SUDHL5 (cell line): Measurements from ENCODE around the genes RAB6A, RPS3 and SERPINH1.

DNA sequence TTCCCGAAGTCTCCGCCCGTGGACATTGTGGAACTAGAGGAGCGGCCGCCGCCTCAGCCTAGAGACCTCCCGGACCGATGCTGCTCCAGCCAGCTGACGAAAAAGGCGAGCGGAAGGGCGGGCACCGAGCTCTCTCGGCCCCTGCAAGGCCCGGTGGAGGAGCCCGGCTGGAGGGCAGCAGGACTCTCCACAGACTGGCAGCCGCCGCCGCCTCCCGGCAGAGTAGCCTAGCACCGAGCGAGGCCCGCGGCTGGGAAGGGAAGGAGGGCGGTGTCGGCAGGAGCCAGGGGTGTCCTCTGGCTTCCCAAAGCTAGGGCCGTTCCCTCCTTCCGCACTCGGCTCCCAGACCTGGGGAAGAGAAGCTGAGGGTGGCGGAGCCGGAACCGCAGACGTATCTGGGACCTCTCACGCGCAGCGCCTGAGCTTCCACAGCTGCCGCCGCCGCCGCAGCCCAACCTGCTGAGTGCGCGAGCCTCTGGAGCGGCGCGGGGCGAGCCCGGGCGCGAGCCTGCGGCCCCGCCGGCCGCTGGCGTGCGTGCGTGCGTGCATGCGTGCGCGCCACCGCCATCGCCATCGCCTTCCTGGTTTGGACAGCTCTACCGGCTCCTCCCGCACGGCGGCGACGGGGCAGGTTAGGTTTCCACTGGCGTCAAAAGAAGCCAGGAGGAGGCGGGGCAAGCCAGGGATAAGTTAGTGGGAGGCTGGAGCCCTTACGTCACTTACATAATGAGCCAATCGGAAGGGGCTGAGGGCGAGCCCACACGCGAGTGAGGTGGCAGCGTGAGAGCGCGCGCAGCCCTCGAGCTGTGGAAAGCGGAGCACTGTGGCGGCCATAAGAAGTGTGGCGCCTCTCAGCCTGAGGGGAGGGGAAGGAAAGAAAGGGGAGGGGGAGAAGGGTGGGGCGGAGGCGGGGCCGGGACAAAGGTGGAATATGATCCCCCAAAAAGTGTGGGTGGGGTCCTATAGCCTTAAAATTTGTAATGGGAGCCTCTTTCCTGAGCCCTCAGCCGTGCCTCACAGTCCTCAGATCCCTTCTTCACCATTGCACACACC is at the start of gene RAB6A:
RAB6A (minus strand) TSS at position 465 of the 1,053 bp plus-strand sequence.
- PRO-cap = bidirectional peak, plus-strand start at position 220 of the sequence, minus-strand start at position 98 of the sequence; bidirectional peak, plus-strand start at position 807 of the sequence, minus-strand start at position 465 of the sequence

DNA sequence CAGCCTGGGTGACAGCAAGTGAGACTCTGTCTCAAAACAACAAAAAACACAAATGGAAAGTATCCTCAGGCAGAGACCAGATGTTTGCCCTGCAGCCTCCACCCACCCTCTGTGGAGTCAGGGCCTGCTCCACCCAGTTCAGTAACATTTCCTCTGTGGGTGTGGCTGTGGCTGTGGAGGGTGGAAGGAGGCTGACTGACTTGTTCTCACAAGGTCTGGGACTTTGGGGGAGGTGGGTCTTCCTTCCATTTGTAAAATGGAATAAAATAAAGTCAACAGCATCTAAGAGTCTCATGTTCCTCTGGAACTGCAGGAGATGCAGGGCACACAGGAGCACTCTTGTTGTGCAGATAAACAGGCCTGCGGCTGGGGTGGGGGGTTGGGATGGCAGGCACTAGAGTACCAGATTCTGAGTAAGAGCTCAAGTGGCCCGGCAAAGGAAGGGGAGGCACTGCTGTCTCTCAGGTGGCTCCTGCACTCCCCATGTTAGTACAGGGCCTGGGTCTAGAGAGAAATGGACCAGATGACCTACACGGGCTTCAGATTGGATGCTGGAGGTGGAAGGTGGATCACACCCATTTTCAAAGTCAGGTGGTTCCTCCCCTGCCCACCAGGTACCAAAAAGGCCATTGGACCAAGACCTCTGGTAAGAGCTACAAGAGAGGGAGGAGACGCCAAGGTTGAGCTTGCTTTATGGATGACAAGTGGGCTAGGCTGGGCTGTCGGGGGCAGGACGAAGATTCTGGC is 8.5 kb downstream of the UCP2 start:
- PRO-cap = unidirectional peak, minus-strand start at position 111 of the sequence

DNA sequence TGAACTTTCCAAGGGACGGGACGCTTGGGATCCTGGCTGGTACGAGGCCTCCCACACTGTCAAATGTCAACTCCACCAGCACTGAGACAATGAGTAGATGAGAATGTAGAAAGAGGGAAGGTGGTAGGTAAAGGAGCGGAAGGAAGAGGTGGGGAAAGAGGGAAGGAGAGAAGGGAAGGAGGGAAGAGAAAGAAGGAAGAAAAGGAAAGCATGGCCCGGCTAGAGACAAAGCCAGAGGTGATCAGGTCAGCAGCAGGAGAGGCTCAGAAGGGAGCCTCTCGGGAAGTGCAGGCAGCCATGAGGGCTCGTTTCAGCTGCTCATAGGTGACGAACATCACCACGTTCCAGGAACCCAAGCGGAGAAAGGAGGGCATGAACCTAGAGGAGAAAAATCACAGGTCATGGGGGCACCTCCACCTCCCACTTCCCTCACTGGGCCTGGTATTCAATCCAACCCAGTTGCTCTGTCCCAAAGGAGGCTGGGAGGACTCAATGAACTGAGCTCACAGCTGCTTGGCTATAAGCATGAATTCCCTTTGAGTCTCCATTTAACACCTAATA is 7.8 kb downstream of the UCP2 start:
- PRO-cap = no peak

- PRO-cap = no peak
Observed at GRCh38 chr11:74001429-74002210, 7.3 kb downstream of the UCP3 start.

DNA sequence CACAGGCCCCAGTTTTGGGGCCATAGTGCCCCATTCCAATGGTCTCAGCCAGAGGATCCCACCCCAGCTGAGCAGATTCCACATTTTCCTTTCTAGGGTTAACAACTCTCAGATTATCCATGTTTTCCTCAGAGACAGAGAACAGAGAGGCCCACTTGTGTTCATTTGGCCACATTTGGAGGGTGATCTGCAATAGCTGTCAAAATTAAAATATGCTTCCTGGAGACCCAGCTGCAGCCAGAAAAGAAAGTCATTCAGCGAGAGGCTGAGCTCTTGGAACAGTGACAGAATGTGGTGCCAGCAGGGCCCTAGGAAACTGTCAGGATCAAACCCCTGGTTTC is 4.2 kb downstream of the UCP3 start:
- PRO-cap = no peak

DNA sequence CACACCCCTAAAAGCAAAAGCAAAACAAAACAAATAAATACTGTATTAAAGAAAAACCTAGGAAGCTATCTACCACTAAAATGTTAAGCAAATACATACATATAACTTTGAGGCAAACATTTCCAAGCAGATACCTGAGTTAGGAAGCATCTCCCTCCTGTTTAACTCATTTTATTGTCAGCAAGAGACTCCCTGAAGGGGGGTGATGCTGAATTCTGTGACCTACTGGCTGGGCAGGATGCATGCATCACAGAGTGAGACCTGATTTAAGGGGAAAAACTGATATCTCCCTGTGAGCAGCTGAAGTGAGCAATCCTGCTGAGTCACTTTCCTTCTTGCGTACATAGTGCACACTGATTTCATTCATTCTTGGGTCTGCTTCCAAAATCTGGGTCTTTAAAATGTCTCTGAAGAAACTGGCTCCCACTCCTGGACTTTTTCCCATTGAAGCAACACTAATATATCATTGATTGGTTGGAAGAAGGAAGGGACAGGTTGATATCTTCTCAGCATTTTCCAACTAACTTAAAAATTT is 23.3 kb downstream of the P4HA3 start:
- PRO-cap = no peak

DNA sequence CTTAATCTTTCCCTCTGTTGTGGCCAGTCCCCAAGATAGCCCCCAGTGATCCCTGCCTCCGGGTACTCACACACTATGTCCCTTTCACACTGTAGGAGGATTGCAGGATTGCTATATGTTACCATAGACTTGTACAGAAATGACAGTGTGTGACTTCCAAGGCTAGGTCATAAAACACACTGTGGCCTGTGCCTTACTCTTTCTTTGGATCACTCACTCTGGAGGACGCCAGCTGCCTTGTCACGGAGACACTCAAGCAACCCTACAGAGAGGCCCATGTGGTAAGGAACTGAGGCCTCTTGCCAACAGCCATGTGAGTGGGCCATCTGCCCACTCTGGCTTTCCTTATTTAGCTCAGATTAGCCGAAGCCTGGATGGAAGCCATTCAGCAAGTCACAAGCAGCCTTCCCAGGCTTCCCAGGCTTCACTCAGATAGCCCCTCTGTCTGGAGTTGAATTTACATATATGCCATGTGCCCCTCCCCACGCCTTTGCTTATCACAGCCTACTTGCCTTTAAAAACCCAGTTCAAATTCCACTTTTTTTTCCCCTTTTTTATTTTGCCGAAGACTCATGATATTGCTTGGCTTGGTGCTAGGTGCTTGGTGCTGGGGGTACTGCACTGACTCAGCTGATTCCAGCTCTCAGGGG is 14.2 kb upstream of the P4HA3 start:
- PRO-cap = no peak

DNA sequence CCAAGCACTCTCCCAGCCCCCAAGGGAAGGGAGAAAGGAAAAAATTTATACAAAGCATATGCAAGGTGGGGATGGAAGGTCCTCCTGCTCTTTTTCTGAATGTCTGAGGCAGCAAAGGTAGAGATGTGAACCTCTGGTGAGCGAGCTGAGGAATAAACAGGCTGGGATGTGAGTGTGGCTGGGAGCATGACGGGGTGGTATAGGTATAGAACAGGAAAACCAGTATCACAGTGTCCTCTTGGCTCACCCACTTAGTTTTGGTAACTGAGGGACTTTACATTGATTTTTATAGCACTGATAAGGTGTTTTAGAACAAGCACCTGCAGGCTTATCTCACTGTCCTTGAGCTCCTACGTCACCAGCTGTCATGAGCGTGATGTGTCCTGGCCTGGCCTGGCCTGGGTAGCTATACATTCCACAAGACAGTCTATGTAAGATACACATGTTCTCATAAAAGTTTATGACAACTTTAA is 10.3 kb upstream of the POLD3 start:
- PRO-cap = no peak

GRCh38 chr11:74617855-74618098 is 25.4 kb downstream of the POLD3 start:
- PRO-cap = no peak

DNA sequence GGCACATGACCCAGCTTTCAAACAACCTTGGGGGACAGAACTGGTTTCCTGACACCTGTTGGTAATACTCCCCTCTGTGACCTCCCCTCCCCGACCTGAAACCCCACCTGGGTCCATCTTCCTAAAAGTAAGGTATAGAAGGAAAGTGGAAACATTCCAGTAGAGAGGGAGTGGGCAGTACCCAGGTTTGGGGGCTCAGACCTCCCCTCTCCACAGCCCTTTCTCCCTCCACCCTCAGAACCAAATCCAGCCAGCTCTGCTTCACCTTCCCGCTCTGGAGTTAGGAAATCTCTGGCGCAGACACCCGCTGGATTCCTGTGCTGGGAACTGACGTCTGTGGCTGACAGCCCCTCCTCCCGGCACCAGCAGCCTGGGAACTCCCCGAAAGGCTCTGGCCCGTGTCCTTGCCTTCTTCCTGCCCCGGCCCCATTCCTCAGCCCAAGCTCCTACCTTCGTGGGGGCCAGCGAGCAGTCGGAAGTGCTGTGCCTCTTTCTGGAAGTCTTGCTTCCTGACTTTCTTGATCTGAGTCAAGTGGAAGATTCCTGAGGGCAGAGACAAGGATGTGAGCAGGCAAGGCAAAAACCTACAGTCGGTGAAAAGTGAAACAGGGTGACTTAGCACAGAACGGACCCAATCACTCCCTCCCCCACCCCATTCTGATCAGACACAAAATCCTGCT is 34.3 kb downstream of the CHRDL2 start:
- PRO-cap = no peak

- PRO-cap = no peak
Observed at GRCh38 chr11:75263706-75264178, 23.2 kb downstream of the TPBGL start.

DNA sequence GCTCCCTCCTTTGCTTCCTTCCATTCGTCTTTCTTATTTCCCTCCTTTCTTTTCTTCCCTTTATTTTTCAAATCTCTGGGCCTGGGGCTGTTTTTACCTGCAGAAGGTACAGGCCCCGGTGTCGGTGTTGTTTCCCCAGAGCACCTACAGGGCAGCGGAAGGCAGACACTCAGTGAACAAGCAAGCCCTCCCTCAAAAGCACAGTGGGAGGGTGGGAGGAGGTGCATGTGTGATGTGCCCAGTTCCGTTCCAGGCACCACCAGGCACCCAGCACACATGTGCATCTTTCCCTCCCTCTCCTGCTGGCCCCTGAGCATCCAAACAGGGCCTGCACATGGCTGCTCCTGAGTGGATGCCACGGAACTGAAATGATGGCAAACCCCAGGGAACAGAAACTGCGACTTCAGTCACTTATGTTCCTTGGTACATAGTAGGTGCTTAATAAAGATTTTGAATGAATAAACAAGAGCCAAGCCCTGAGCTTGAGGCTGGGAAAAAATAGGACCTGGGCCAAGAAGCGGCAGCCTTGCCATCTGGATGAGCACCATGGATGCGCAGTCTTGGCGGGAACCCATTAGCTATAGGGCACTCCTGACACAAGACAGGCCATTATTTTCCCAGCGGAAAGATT is 47.8 kb downstream of the ARRB1 start:
- PRO-cap = no peak

DNA sequence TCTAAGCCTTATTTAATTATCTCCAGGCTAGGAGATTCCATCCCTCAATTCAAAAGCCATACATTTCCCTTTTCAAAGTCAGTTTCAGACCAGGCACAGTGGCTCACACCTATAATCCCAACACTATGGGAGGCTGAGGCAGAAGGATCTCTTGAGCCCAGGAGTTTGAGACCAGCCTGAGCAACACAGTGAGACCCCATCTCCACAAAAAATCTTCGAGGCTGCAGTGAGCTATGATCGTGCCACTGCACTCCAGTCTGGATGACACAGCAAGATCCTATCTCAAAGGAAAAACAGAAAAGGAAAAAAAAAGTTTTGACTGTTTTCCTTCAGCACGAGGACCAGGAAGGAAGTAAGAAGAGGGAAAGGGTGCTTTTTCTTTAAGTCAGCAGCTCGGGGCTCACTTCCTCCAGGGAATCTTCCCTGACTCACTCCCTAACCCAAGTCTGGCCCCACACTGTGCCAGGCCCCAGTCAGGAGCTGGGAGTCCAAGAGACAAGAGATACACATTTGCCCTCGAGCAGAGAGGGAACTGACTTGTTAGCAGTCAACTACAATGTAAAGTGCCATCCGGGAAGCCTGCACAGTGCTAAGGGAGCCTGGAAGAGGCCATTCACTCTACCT is 14.3 kb downstream of the ARRB1 start:
- PRO-cap = no peak

- PRO-cap = no peak
Observed at GRCh38 chr11:75350149-75351000, 1.1 kb downstream of the ARRB1 start.

DNA sequence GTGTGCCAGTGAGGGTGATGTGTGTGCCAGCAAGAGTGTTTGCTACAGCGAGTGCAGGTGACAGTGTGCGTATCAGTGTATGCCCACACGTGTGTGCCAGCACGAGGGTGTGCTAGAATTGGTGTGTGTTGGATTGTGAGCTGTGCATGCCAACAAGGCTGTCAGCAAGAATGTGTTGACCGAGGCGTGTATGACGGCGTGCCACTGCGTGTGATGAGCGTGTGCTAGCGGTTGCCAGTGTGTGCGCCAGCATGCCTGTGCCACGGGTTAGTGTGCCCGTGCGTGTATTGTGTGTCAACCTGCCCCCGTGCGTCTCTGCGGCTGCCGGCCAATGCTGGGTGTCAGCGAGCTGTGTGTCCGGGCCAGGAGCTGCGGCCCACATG is 469 bp downstream of the ARRB1 start:
- PRO-cap = no peak

DNA sequence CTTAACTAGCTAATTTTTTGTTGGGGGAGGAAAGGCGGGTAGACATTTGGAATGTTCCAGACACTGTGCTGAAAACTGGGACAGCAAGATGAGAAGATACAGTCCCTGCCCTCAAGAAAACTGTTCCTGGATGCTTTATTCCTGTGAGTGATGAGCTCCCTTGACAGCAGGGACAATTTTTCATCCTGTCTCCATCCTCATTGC is 21.0 kb upstream of the ARRB1 start:
- PRO-cap = no peak

DNA sequence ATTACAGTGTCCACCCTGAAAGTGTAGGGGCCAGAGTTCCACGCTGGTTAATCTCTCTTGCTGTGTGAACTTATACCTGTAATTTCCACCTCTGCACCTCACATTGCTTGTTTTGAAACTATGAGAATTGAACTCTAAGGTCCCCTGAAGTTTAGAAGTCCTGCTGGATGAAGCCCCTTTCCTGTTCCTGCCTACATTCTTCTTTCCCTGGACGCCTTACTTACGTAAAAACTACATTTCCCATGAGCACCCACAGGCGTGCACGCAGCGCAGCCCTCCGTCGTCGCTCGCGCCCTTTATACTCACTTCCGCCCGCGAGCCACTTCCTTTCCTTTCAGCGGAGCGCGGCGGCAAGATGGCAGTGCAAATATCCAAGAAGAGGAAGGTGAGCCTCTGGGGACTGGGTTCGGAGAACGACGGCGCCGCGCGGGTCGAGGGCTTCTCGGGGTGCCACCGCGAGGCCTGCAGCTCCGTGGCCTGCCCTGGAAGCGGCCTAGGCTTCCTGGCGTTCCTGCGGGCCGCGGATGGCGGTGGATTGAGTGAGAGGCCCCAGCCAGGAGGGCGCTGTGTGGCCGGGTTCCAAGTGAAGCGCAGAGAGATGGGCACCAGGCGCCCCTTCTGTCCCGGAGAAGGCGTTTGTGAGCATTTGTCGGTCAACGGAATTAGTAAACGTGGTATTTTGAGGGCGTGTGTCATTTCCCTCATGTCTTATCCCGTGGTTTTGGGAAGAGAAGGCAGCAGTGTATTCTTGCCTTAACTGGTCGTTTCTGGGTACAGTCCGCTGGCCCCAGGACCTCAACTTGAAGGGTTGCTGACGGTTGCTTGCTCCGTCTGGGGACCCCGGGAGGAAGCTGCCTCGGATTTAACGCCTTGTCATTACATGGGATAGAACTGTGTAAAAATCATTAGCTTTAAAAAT is at the start of gene RPS3:
RPS3 (plus strand) TSS at position 326 of the 919 bp plus-strand sequence.
- PRO-cap = unidirectional peak, plus-strand start at position 327 of the sequence

DNA sequence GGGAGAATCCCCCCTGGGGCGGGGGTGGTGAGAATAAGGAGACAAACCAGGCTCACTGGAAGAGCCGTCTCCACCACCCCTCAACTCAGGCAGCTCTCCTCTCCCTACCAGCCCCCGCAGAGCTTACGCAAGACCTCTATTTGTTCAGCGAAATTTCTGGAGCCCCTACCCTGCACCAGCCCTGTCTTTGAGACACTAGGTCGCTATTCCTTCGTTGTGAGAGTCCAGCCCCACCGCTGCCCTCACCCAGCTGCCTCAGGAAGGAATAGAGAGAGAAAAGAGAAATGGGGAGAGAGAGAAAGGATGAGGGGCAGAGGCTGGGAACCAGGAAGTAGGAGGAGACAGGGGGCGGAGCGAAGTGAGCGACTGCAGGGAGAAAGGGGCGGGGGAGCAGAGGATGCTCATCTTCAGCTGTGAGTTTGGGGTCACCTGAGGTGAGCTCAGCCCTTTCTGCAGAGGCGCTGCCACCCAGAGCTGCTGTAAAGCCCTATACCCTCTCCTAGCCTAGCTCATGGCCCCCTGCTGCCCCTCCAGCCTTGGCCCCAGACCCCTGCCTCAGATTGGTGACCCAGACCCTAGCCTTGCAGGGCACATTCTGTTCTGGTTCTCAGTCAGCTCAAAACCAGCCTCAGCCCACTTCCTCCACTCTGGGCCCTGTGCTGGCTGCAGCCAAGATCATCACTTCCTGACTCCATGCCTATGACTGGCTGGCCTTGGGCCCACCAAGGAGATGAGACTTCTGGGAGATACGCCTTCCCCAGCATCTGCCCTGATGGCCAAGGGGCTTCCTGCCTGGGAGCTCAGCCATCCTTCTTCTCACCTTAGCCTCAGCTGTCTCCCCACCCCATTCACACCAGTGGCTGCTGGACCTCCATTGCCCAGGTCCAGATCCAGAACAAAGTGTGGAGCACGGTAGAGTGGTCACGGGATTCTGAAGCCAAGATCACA is 42.5 kb upstream of the KLHL35 start:
- PRO-cap = no peak

GRCh38 chr11:75522922-75523758 is 2.6 kb downstream of the GDPD5 start:
- PRO-cap = bidirectional peak, plus-strand start at chr11:75523304, minus-strand start at chr11:75523166

DNA sequence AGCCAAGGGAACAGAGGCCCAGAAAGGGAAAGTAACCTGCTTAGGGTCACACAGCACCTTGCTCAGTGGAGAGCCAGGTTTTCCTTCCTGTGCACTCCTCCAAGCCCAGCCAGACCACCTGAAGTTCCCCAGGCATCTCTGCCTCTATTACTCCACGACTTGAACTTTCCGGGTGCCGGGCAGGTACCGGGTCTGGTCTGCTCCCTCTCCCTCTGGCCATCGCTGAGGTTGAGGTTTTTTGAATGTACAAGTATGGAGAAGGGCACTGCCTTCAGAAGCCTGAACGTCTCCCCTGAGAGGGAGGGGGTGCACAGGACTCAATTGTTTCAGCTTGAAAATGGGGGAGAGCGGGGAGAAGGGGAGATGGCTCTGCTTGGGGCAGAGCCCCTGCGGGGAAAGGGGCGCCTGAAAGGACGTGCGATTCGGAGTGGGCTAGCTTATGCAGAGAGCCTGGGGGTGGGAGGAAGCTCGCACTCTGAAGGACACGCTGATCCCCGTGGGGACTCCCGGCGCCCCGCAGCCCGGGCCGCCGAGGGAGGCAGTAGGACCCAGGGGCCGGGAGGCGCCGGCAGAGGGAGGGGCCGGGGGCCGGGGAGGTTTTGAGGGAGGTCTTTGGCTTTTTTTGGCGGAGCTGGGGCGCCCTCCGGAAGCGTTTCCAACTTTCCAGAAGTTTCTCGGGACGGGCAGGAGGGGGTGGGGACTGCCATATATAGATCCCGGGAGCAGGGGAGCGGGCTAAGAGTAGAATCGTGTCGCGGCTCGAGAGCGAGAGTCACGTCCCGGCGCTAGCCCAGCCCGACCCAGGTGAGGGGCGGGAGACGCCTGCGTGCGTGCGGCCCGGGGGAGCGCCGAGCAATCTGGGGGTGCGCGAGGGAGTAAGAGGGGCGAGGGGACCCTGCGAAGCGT is at the start of gene SERPINH1:
SERPINH1 (plus strand) TSS at position 738 of the 906 bp plus-strand sequence.
- PRO-cap = no peak